NB4 (cell line): ENCODE measurements around a stretch of chr14.

GRCh38 chr14:70919467-70920333, 12.4 kb downstream of the PCNX1 start:
- RRBS: no CpG with 5 or more reads among the region's 4 CpGs

- RRBS: no CpG with 5 or more reads among the region's 1 CpG
Observed at GRCh38 chr14:70999133-70999782, 92.0 kb downstream of the PCNX1 start.

DNA sequence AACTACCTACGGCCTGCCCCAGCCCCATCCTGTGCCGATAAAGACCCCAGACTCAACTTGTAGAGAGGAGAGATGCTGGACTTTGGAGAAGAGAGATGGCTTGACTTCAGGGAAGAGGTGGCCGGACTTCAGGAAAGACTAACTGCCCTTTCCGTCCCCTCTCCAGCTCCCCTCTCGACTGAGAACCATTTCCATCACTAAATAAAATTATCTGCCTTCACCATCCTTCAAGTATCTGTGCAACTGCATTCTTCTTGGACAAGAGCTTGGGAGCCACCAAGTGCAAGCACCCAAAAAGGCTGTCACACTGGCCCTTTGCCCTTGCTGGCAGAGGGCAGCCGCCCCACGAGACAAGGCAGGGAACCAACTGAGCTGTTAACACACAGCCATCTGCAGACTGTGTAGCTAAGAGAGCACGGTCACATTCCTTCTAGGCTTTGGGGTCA, 198.8 kb upstream of the SIPA1L1 start:
- RRBS: no CpG with 5 or more reads among the region's 8 CpGs

- RRBS: no CpG with 5 or more reads among the region's 5 CpGs
Observed at GRCh38 chr14:71355698-71356587, 35.7 kb downstream of the SIPA1L1 start.

DNA sequence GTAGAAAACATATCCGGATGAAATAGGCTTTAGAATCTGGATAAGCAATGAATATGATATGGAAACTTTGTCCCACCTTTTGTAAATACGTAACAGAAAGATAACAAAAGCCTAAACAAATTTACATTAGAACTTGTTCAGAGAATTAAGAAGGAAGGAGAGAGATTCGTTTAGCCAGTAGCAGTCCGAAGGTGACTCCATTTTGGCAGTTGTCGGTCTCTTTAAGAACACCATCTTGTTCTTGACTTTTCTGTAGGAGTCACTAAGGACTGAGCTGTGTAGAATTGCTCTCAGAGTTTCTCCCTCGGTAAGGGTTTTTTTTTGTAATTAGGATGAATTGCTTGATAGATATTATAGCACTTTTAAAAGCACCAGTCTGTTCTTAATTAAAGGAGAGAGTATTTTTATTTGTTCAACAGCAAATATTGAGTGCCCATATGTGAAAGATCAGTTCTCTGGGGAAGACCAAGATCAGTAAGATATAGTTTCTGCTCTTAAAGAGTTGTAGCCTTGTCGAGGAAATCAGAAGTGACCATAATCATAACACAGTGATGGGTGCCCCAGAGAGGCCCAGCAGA, 62.2 kb downstream of the SIPA1L1 start:
- RRBS: no CpG with 5 or more reads among the region's 7 CpGs

GRCh38 chr14:71572075-71572942, 252.0 kb downstream of the SIPA1L1 start:
- RRBS: no CpG with 5 or more reads among the region's 6 CpGs

- RRBS: no CpG with 5 or more reads among the region's 7 CpGs
Observed at GRCh38 chr14:71722990-71723417, 209.2 kb upstream of the RGS6 start.

- RRBS: no CpG with 5 or more reads among the region's 29 CpGs
Observed at GRCh38 chr14:71932865-71933736, 872 bp downstream of the RGS6 start.

DNA sequence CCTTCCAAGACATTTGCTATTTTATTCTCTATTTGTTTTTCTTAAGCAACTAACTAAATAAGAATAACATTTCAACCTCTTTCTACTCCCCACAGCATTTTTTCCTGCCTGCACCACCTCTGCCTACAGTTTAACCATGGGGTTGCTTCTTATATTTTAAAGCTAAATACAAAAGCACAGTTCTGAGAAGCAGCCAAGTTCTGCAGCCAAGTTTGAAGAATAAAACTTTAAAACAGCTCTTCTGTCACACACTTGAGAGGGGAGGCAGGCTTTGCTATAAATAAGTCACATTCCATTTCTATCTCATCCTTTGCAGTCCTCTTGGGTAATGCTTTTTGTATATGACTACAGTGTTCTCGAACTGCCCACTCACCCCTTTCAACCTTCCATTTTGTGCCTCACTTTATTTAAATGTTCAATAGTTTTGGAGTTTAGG, 53.6 kb downstream of the RGS6 start:
- RRBS: no CpG with 5 or more reads among the region's 1 CpG

DNA sequence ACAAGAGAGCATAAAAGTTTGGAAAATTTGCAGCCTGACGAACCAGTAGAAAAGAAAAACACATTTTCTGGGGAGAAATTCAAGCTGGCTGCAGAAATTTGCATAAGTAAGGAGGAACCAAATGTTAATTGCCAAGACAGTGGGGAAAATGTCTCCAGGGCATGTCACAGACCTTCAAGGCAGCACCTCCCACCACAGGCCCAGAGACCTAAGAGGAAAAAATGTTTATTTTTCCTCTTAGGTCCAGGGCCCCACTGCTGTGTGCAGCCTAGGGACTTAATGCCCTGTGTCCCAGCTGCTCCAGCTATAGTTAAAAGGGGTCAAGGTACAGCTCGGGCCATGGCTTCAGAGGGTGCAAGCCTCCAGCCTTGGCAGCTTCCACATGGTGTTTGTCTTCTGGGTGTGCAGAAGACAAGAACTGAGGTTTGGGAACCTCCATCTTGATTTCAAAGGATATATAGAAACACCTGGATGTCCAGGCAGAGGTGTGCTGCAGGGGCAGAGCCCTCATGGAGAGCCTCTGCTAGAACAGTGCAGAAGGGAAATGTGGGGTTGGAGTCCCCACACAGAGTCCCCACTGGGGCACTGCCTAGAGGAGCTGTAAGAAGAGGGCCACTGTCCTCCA, 425.6 kb downstream of the RGS6 start:
- RRBS: no CpG with 5 or more reads among the region's 2 CpGs

DNA sequence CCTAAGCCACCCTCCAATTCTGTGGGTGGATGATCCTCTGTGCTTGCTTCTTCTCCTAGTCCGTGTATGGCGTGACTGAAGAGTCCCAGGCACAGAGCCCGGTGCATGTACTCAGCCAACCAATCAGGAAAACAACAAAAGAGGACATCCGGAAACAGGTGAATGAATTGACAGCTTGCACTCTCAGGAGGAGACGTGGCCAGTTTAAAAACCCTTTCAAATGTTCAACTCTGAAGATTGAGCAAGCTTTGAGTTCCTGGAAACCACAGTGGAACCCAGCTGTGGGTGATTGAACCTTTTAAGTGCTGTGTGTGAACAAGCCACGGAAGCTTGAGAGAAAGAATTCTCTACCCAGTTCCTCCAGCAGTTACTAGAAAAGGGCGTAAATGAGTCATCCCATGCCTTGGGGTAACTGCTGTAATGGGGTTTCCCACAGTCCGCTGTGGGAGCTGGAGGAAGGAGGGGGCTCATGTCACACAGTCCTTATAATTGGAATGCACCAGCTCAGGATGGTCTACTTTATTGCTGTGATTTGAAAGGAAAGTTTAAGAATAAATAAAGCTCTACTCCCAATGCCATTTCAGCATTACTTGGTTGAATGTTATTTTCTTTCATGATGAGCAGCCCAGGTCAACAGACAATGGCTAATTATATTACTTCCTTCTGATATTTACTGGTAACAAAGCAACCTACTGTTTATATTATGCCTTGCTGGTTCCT, 417.1 kb downstream of the DPF3 start:
- RRBS: no CpG with 5 or more reads among the region's 8 CpGs

DNA sequence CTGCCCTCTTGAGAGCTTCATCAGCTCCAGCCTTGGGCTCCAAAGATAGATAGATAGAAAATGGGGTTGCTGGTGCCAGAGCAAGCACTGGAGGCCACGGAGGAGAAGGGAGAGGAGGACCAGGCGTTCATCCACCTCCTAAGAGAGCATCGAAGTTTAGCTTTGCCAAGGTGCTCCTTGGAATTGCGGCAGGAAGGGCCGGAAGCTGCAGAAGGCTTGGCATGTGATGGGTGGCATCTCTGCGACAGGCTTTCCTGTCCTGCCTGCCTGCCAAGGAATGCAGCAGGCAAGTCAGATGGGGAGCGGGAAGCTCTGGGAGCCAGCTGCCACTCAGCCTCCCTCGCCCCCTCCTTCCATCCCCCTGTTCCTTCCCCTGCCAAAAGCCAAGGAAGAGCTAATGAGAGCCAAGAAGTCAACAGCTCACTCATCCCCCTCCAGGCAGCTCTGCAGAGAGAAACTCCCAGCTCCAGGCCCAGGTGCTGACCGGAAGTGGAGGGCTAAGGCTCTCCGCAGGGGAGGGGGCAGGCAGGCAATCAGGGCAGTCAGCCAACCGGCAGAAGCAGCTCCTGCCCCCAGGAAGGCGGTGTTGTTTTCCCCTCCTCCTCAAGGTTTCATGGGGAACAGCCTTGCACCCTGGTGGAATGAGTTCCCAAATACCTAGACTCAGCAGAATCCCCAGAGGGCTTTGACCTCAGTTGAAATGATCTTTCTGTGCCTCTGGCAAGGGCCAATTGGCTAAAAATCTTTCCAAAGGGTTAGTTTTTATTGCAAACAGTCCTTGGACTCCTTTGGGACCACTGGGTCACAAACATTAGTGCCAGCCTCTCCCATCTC, 349.3 kb downstream of the DPF3 start:
- RRBS: 36% methylated on average over 3 of the region's 12 CpGs

- RRBS: no CpG with 5 or more reads among the region's 6 CpGs
Observed at GRCh38 chr14:72643286-72643933, 250.5 kb downstream of the DPF3 start.

GRCh38 chr14:72753232-72753534, 140.7 kb downstream of the DPF3 start:
- RRBS: no CpG with 5 or more reads among the region's 6 CpGs

DNA sequence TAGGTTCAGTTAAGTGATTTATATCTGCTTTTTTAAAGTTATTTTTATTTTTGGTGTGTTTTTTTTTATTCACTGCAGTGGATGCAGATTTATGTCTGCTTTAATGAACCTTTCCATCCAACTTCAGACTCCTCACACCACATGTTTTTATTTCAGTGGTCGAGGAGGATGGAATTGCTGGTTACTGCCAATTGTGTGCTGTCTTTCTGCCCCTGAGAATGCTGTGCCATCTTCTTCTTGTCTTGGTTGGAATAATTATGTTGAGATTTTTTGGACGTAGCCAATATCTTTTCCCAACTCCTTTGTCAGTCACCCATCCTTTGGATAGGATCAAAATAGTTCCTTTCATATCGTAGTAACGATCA, 24.0 kb upstream of the PSEN1 start:
- RRBS: no CpG with 5 or more reads among the region's 4 CpGs

GRCh38 chr14:73140650-73141548, 4.6 kb downstream of the PSEN1 start:
- RRBS: no CpG with 5 or more reads among the region's 5 CpGs

DNA sequence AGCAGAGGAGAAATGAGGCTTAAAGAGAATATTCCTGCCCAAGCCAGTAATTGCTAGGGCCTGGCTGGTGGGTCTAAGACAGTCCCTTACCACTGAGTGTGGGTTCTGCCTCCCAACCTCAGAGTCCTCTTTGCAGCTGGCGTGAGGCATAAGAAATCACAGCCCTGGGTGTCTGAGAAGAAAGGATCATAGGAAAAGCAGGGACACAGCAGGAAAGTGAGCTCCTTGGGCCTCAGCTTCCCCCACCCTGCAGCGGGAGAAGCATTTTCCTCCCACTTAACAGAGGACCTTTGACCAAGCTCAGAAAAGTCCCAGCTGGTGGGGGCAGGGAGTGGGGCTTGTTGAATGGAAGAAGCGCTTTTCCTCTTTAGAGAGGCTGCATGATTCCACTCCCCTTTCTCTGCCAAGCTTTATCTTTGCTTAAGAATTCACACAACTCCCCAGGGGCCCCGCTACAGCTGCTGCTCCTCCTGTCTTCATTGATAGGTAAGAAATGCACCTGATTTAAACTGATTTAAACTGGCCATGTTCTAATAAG, 1.9 kb upstream of the PAPLN start:
- RRBS: no CpG with 5 or more reads among the region's 4 CpGs

- RRBS: 96% methylated on average over 7 of the region's 53 CpGs
Observed at GRCh38 chr14:73269513-73270752, 32.6 kb downstream of the PAPLN start.

DNA sequence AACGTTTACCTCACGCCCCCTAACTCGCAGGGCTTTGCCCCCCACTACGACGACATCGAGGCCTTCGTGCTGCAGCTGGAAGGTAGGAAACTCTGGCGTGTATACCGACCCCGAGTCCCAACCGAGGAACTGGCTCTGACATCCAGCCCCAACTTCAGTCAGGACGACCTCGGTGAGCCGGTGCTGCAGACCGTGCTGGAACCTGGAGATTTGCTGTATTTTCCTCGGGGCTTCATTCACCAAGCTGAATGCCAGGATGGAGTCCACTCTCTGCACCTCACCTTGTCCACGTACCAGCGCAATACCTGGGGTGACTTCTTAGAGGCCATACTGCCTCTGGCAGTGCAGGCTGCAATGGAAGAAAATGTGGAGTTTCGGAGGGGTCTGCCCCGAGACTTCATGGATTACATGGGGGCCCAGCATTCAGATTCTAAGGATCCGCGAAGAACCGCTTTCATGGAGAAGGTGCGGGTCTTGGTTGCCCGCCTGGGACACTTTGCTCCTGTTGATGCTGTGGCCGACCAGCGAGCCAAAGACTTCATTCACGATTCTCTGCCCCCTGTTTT, 1.3 kb downstream of the RIOX1 start:
- RRBS: no CpG with 5 or more reads among the region's 28 CpGs